T-cell (primary cell): ENCODE measurements around the gene PRR16.

DNA sequence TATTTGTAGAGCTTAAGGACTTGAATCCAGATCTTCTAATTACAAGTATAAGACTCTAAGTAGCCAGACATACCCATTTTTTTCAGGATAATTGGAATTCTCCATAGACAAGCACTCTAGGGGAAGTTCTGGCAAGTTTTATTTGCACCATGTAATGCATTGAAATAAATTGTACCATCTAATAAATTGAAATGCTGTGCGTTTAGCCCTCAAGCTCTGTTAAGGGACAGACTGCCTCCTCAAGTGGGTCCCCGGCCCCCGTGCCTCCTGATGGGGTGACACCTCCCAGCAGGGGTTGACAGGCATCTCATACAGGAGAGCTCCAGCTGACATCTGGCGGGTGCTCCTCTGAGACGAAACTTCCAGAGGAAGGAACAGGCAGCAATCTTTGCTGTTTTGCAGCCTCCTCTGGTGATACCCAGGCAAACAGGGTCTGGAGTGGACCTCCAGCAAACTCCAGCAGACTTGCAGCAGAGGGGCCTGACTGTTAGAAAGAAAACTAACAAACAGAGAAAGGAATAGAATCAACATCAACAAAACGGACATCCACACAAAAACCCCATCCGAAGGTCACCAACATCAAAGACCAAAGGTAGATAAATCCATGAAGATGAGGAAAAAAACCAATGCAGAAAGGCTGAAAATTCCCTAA, 81.6 kb downstream of the COMMD10 start:
- PRO-cap, 7 experiments, result no peak in any of the 7 experiments

DNA sequence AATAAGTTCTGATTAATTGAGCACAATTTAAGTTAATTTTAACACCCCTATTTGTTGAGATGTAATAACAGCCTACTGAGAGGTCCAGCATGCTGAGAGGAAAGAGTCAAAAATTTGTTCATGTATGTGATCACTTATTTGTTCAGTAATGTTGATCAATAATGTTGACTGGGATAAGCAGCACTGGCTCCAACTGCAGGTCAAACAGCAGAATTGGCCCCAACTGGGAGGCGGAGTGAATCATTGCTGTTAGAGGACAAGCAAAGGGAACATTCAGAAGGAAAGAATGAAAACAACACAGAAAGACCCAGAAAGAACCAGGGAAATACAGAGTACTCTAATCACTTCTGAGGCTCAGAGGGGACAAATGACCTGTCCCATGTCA, 221.1 kb downstream of the COMMD10 start:
- PRO-cap, 7 experiments, result no peak in any of the 7 experiments

DNA sequence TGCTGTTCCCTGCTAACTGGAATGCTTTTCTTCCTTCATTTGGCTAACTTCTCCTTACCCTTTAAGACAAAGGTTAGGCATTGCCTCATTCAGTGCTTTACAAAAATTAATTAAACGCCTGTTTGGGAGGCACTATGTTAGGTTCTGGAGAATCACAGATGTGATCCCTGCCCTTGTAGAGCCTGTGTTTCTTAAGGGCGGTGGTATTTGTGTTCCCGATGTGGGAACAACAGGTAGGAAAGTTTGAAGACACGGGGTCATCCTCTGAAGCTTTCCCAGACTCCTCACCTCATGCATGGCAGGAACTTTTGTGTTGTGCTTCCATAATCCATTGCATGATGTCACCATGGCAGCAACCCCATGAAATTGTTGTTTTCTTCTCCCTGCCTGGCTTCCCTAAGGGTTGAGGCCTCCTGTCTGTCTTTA, 80.3 kb downstream of the SEMA6A start:
- PRO-cap, 7 experiments, result no peak in any of the 7 experiments

DNA sequence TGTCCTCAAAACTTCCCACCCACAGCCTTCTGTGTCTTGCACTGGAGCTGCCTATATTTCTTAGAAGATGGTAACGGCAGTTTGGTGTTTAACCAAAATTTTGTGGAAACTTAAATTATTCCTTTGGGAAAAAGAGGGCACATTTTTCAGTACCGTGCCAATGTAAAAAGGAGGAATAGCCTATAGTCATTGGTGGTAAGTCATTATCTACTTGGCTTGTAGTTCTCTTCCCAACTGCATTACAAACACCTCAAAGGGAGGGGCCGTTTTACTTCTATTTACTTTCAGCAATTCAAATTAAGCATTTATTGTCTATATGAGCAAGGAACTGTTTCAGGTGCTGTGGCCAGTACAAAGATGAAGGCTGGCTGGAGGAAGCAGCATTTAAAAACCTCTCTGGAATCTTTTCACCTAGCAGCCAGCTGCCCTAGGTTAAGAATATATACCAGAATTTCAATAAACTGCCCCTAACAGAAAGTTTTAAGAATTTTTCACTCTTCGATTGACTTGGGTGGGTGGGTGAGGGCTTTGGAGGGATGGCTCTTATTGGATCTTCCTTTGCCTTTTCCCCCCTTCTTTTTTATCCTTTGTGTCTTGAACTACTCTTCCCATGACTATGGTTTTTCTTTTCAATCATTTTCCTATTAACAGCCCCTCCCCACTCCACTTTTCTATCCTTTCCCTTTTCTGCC, 48.9 kb downstream of the SEMA6A start:
- PRO-cap, 7 experiments, result no peak in any of the 7 experiments

DNA sequence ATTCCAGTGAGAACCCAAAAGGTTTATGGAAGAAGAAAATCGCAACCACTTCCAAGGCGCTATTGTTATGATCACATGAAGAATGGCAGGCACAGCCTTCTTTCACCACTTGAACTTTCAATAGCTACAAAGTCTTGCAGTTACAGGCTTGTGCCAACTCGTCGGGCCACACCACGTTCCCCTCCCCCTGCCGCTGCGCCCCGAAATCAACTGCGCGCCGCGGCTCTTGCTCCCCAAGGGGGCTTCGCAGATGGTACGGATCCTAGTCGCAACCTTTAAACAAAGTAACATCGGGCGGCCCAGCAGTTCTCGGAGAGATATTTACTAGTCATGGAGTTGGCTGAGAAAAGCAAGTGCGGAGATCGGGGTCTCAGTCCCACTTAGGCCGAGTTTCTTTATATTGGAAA, 993 bp upstream of the SEMA6A start:
- PRO-cap, 7 experiments, result no peak in any of the 7 experiments

DNA sequence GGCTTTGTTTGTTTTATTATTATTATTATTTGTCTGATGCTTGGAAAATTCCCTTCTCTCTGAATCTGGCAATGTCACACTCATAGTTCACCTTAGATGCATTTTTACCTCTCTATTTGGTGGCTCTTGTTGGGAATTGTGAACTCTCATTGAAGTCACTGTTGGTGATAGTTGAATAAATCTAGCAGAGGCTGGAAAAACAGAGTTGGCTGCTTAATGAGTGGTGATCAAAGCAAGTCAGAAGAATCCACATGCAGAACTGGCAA, 364.5 kb upstream of the SEMA6A start:
- PRO-cap, 7 experiments, result no peak in any of the 7 experiments

DNA sequence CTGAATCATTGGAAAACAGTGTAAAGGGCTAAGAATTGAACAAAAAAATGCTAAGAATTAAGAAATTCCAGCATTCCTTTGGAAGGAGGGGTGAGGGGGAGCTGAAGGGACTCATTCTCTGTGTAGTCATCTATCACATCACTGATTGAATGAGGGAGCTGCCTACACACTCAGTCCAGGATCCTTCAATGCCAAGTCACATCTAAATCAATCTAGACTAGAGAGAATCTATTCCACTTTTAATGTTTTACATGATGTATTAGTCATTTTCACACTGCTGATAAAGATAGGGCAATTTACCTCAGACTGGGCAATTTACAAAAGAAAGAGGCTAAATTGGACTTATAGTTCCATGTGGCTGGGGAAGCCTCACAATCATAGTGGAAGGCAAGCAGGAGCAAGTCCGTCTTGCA, 286.4 kb downstream of the DTWD2 start:
- PRO-cap, 7 experiments, result no peak in any of the 7 experiments

DNA sequence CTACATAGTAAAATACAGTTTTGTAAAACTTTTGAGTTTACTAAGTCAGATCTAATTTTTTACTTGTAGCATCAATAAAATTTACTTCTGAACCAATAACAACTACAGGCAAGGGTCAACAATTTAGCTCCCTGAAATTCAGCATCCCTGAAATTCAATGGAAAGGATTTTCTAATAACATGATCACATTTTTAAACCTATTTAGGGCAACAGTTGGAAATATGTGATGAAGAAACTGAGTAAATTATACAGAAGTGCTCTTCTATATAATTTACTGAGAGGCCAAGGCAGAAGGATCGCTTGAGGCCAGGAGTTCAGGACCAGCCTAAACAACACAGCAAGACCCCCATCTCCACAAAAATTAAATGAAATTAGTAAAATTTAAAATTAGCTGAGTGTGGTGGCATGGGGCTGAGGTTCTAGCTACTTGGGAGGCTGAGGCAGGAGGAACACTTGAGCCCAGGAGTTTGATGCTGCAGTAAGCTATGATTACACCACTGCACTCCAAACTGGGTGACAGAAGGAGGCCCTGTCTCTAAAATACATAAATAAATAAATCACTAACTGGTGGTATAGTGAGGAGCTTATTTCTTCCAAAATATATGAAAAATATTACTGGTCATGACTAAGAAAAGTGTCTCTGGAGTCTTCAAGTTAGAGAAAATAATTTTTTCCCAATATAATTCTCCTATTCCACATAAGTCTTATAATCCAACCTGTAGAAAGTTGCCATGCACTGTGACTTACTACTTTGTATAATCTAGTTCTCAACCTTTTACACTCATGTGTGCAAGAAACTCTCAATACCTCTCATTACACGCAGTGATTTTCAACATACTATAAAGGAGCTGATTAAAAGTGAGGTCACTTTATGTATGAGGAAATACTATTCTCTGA, 150.7 kb downstream of the DTWD2 start:
- PRO-cap, 7 experiments, result no peak in any of the 7 experiments

GRCh38 chr5:118952151-118952581, 36.2 kb downstream of the DTWD2 start:
- PRO-cap, 7 experiments, result no peak in any of the 7 experiments

DNA sequence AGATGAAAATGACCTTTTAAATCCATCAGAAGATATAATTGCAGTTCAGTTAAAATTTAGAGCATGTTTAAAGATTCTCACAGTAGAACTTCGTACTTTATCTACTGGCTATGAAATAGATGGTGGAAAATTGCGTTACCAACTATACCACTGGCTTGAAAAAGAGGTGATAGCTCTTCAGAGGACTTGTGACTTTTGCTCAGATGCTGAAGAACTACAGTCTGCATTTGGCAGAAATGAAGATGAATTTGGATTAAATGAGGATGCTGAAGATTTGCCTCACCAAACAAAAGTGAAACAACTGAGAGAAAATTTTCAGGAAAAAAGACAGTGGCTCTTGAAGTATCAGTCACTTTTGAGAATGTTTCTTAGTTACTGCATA, 99.9 kb downstream of the DMXL1 start:
- PRO-cap, 7 experiments, result no peak in any of the 7 experiments

GRCh38 chr5:119267792-119268442, 87.9 kb upstream of the TNFAIP8 start:
- PRO-cap, 7 experiments, result peak in 3 of 7 experiments; most common plus-strand start chr5:119268279 (in 2); most common minus-strand start chr5:119268083 (in 1)

DNA sequence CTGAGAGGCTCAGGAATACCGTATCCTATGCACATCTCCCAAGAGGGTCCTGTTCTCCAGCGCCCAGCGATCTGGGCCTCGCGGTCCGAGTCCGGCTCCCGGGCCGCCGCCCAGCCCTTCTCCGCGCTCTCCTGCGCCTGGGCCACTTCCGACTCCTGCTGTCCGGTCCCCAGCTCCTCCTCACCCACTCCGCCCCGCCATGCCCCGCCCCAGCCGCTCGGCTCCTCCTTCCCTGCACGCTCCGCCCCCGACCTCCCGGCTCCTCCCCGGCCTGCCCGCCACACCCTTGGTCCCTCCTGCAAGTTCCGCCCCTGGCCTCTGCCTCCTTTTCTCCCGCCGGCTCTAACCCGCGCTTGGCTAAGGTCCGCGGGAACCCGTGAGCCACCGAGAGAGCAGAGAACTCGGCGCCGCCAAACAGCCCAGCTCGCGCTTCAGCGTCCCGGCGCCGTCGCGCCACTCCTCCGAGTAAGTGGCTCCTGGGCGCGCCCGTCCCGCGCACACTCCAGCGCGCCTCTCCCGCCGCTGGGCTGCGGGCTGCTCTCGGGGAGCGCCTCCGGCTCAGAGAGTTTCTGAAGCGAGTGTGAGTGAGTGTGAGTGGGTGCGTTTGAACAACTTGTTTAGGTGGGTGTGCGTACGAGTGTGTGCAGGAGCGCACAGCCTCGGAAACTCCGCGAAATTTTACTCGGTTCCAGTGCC, 87.2 kb upstream of the TNFAIP8 start:
- PRO-cap, 7 experiments, result peak in 7 of 7 experiments; most common plus-strand start position 356 of the sequence (in 3); most common minus-strand start position 160 of the sequence (in 5)

GRCh38 chr5:119315501-119316212, 40.2 kb upstream of the TNFAIP8 start:
- PRO-cap, 7 experiments, result no peak in any of the 7 experiments

- PRO-cap, 7 experiments, result no peak in any of the 7 experiments
Observed at GRCh38 chr5:119337607-119338014, 18.2 kb upstream of the TNFAIP8 start.

- PRO-cap, 7 experiments, result no peak in any of the 7 experiments
Observed at GRCh38 chr5:119428395-119428594, 24.0 kb upstream of the HSD17B4 start.

DNA sequence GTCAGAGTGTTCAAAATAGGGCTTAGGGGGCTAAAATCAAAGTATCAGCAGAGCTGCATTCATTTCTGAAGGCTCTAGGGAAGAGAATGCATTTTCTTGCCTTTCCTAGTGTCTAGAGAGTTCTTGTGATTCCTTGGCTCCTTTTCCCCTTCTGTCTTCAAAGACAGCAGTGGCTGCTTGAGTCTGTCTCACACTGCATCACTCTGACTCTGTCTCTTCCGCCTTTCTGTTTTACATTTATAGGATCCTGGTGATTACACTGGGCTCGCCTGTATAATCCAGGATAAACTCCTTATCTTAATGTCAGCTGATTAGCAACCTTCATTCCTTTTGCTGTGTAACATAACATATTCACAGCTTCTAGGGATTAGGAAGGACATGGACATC, 267.5 kb downstream of the FAM170A start:
- PRO-cap, 7 experiments, result no peak in any of the 7 experiments

DNA sequence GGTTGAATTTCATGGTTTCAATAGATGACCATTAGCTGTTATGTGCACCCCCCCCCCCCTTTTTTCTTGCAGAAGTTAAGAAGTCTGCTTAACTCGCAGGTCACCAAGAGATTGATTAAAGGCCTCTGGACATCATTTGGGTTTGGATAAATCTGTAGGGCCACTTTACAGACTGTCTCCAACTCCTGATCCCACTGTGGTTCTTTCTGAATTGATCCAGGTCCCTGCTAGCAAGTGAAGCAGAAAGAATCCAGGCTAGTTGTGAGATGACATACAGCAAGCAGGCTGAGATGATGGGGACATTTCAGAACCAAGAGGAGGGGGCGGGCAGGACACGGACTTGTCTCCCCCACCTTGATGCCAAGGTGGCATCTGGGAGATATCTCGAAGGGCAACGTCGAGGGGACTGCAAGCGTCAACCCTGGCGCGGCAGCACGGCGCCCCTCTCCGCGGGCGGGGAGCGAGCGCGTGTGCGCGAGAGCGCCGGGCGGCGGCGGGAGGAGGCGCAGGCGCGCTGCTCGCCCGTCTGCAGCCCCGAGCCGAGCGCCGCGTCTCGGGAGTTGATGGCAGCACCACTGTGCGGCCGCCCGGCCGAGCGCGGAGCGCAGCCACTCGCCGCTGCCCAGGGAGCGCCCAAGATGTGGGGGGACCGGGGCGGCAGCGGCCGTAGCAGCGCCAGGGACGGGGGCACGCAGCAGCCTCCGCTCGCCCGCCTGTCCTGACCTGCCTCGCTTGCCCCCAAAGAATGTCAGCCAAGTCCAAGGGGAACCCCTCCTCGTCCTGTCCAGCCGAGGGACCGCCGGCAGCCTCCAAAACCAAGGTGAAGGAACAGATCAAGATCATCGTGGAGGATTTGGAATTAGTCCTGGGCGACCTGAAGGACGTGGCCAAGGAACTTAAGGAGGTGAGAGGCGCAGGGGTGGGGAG, at the start of gene PRR16:
Gene PRR16, plus strand, starts transcription at position 559 of the 927 bp plus-strand sequence.
- PRO-cap, 7 experiments, result no peak in any of the 7 experiments

DNA sequence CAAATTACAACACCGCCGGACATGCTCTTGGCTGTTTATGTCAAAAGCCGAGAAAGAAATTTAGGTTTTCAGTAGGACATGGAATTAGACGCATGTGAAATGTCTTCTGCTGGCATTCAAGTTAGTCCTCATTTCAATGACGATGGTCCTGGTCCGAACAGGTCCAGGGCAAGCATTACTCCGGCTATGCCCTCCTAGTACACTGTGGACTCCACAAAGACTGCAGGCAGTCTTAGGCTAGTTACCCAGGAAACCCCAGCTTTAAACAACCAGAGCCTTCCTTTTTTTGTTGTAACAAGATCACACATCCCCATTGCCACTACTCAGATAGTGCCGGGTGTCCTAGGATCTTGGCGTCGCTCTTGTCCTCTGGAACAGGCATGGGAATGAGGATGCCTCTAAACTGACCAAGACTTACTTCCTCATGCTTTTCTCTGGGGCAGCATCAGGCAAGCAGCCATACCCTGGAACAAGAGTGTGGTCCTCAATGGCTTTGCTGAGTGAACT, 1.5 kb upstream of the SNCAIP start:
- PRO-cap, 7 experiments, result no peak in any of the 7 experiments

GRCh38 chr5:123035651-123036321, 739 bp downstream of the PPIC start:
- PRO-cap, 7 experiments, result no peak in any of the 7 experiments

DNA sequence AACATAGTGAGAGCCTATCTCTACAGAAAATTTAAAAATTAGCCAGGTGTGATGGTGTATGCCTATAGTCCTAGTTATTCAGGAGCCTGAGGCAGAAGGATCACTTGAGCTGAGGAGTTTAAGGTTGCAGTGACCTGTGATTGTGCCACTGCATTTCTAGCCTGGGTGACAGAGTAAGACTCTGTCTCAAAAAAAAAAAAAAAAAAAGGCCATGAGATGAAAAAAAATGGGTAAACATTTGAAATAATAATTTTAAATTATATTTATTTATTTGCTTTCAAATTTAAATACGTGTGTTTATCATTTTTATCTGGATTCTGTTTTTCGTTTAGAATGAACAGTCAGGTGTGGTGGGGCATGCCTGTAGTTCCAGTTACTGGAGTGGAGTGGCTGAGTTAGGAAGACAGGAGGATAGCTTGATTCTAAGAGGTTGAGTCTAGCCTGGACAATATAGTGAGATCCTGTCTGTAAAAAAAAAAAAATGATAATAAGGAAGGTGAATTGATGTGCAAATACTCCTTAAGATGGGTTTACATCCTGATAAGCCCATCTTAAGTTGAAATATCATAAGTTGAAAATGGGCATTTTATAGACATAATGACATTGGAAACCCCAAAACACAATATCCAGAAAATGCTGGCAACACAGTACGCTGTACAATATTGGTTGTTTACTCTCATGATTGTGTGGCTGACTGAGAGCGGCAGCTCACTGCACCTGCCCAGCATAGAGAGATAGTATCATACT, 36.5 kb downstream of the CSNK1G3 start:
- PRO-cap, 7 experiments, result no peak in any of the 7 experiments